ENCODE measurements around a stretch of chr14.

DNA sequence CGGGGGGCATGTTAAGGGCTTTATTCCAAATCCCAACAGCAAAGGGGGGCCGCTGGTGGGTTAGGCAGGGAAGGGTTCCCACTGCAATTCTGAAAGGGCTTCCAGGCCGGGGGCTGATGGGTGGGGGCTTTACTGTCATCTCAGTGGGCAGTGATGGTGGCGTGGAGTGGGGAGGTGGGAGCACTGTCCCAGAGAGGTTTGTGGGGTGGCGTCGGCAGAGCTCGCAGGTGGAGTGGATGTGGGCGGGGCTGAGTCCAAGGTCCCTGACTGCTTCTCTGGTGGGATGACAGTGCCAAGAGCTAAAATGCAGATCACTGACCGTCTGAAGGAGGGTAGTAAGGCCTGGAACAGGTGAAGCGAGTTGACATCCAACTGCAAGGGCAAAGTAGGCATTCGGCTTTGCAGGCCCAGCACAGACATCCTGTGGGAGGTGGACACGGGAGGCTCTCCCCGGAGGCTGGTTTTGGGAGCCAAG lies 121.5 kb upstream of the EVL start:
- RRBS: no CpG with 5 or more reads among the region's 13 CpGs

DNA sequence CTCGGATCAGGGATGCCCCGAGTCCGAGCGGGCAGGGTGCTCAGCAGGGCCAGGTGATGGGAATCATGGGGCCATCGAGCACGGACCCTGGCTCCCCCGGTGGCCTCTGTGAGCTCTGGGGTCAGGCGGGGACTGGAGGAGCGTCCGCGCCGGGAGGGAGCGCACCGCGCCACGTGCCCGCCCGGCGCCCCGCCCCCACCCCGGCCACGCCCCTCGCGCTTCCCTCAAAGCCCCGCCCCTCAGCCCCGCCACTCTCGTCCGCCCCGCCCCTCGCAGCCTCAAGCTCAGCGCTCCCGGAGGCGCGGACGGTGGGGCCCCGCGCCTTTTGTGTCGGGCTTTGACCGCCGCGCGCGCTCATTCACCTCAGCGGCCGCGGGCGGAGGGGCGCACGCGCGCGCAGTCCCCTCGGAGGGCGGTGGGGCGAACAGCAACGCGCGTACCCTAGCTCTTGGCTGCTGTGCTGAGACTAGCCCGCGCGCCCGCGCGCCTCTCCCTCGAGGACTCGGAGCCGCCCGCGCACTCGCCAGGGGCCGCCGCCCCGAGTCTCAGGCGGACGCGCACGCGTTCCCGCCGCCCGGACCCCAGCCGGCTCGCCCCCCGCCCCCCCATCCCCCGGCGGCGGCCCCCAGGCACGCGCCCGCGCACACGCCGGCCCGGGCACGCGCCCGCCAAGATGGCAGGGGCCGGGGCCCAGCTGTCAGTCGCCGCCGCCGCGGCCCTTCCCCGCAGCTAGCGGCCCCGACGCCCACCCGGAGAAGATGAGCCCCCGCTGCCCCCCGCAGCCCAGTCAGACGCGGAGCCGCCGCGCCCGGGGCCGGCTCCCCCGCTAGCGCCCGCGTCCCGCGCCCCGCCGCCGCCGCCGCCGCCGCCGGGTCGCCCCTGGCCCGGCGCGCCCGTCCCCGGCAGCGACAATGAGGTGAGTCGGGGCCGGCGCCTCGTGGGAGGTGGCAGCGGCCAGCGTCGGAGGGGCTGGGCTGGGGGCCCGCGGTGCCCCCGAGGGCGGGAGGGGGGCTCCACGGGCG lies 93.8 kb upstream of the EVL start:
- RRBS: 1% methylated on average over 41 of the region's 151 CpGs

GRCh38 chr14:100019085-100019917 lies 45.9 kb upstream of the EVL start:
- RRBS: no CpG with 5 or more reads among the region's 9 CpGs

DNA sequence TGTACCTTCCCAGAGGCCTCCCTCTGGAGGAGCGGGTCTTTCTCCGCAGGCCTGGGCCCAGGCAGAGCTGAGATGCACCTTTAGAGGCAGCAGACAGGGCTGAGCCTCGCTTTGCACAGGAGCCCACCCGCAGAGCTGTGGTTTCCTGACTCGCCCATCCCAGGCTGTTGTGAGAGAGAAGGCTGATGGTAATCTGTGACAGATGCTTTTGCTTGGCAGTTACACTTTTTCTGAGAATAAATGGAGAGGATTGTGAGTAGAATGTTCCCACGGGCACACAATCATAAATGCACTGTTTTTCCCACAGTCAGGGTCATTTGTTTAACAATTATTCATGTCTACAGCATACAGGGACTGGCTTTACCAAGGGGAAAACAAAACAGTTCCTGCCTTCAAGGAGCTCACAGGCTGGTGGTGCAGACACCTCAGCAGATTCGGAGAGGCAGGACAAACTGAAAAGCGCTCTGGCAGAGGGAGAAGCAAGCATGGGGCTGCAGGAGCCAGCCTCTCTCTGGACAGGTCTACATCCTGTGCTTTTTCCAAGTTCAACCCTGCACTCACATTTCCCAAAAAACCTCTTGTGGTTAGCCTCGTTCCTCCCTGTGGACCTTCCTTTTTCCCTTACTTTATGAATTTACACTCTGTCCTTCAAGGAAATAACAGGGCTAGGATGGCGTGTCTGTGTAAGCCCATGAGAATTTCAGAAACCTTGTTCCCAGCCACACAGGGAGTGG lies 14.0 kb downstream of the EVL start:
- RRBS: no CpG with 5 or more reads among the region's 10 CpGs

DNA sequence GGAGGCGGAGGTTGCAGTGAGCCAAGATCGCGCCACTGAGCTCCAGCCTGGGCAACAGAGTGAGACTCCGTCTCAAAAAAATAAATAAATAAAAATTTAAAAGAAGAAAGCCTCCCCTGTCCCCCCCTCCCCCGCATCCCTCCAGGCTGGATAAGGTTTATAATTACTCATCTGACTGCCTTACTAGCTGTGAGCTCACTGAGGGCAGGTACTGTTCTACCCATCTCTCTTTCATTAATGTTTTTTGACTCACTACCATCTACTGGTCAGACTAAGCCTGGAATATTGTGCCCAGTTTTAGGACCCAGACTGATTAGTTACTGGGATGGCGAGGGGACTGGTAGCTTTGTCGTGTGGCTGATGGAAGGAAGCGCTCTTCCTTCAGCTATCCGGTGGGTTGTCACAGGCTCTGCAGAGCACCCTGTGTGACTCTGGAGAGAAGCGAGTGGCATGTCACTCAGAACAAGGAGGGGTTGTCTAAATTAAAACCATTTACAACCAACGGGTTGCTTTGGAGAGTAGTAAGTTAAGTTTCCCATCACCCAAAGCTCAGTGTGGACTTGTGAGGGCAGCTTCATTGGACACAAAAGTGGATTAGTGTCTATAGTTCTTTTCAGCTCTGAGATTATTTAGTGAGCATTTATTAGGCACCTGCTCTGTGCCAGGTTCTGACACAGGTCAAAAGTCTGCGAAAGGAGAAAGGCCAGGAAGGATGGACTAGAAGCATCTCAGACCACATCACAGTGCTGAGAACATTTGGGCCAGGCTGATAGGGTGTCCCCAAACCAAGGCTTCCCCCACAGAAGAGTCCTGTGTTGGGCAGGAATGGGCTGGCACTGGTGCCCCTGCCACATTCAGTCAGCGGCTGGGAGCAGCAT lies 17.1 kb downstream of the EVL start:
- RRBS: no CpG with 5 or more reads among the region's 13 CpGs

- RRBS: no CpG with 5 or more reads among the region's 11 CpGs
Observed at GRCh38 chr14:100097369-100097866, 32.2 kb downstream of the EVL start.

- RRBS: no CpG with 5 or more reads among the region's 23 CpGs
Observed at GRCh38 chr14:100147857-100148389, 11.5 kb downstream of the DEGS2 start.

DNA sequence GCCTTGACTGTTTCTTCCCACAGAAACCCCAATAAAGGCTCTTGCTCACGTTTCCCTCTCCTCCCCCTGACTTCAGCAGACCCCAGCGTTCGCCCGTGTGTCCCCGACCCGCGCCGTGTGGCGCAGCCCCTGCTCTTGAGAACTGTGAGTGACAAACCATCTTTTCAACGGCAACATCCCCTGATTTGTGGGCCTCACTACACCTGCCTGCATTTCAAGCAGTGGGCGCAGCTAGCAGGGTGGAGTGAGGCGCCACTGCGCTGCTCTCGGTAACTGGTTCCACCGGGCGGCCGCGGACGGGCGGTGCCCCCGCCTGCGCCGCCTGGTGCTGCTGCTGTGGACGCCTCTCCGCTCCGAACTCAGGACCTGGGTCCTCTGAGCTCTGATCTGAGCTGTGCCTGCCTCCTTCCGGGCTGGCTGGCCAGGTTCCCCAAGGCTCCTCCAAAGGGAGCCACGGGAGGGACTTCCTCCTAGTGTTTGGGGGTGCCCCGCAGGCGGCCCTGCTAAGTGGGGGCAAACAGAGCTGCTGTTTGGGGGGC lies 5.9 kb upstream of the DEGS2 start:
- RRBS: no CpG with 5 or more reads among the region's 30 CpGs

- RRBS: no CpG with 5 or more reads among the region's 2 CpGs
Observed at GRCh38 chr14:100266711-100267136, 27.8 kb downstream of the YY1 start.

- RRBS: no CpG with 5 or more reads among the region's 8 CpGs
Observed at GRCh38 chr14:100309137-100309673, 3.0 kb upstream of the SLC25A29 start.

DNA sequence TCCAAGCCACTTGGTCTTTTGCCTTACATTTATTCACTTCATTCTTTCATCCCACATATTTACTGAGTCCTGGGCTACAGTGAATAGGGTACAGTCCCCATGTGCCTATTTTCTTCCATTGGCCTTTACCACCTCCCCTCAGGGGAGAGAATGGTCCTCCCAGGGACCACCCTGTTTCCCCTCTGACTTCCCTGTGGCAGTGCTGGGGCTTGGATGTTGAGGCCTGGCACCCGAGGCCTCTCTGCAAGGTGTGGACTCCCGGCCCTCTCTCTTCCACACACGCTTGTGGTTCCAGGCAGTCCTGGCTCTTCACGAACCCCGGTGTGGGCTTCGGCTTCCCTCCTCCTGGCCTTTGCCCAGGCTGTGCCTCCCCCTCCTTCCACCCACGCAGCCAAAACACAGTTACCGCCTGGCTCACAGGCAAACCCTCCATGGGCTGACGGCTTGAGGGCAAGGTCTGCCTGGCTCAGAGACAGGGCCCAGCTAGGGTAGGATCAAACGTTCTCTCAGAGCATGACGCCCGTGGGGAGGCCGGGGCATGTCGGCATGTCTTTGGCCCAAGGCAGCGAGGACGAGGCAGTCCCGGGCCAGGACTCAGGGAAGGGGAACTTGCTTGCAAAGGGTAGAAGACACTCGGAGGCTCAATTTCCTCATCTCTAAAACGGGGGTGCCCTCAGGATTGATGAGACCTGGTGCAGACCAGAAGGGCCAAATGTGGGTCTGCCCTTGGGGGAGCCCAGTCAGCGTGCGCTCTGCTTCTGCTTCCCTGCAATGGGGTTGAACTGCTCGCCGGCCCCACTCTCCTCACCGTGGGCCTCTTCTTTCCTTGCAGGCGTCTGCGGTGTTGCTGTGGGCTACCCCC lies 2.0 kb downstream of the SLC25A47 start:
- RRBS: 35% methylated on average over 9 of the region's 26 CpGs

GRCh38 chr14:100333793-100334770 lies 10.9 kb downstream of the SLC25A47 start:
- RRBS: no CpG with 5 or more reads among the region's 11 CpGs

- RRBS: no CpG with 5 or more reads among the region's 11 CpGs
Observed at GRCh38 chr14:100471777-100472322, 95.6 kb downstream of the WDR25 start.

GRCh38 chr14:100529455-100529654 lies 57.9 kb downstream of the BEGAIN start:
- RRBS: no CpG with 5 or more reads among the region's 2 CpGs

GRCh38 chr14:100692477-100693540 lies 33.9 kb upstream of the DLK1 start:
- RRBS: no CpG with 5 or more reads among the region's 33 CpGs

GRCh38 chr14:101120455-101120930 lies 217.0 kb upstream of the RTL1 start:
- RRBS: no CpG with 5 or more reads among the region's 6 CpGs

DNA sequence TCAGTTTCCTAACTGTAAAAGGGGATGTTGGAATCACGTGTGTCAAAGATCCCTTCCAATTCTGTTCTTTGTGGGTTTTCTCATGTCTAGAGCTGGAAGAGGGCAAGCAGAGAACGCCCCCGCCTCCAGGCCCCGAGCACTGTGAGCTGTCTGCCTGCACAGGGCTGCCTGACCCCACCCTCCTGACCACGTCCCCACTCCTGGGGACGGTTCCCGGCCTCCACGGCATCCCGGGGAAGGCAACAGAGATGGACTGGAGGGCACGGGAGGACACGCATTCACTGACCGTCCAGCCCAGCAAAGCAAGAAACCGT lies 287.7 kb upstream of the PPP2R5C start:
- RRBS: no CpG with 5 or more reads among the region's 13 CpGs

DNA sequence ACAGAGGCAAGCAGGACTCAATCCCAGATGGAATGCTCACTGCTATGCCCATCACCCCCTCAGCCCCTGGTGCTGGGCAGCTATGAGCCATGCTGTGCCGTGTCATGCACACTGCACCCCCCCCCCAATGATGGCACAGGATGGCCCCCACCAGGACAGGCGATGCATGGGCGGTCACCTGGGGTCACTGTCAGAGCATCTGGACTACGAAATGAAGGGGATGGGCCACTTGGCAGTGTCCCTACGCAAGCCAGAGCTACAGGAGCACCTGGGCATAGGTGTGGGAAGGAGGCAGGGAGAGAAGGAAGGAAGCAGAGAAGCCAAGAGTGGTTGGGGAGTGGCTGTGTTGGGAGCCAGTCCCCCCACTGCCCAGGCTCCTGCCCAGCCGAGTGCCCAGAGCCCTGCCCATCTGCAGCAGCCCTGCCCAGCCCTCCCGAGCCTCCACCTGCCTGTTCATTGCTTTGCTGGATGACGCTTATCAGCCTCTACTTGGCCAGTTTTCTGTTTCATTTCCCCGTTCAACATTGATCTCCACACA lies 285.1 kb upstream of the PPP2R5C start:
- RRBS: no CpG with 5 or more reads among the region's 9 CpGs

DNA sequence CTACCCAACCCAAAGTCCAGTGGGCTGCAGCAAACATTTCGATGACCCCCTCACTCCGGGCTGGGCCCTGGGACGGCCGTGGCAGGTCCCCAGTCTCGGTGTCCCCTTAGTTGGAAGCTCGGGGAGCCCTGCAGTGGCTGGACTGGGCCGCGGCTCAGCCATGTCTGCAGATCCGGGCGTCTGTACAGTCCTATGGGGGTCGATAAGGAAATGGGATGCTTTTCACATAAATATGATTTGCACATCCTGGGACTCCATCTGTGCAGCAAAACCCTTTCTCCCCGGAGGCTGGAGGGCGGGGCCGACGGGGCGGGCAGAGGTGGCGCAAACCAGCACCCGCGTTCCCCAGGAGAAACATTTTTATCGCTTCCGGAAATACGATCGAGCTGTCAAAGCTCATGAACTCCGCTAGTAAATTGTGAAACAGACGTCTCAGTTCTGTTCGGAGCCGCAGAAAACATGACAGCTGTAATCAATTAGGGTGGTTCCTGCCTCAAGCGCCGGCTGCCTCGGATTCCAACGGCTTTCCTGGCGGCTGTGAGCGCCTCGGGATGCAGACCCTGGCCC lies 177.4 kb upstream of the PPP2R5C start:
- RRBS: 26% methylated on average over 12 of the region's 34 CpGs

DNA sequence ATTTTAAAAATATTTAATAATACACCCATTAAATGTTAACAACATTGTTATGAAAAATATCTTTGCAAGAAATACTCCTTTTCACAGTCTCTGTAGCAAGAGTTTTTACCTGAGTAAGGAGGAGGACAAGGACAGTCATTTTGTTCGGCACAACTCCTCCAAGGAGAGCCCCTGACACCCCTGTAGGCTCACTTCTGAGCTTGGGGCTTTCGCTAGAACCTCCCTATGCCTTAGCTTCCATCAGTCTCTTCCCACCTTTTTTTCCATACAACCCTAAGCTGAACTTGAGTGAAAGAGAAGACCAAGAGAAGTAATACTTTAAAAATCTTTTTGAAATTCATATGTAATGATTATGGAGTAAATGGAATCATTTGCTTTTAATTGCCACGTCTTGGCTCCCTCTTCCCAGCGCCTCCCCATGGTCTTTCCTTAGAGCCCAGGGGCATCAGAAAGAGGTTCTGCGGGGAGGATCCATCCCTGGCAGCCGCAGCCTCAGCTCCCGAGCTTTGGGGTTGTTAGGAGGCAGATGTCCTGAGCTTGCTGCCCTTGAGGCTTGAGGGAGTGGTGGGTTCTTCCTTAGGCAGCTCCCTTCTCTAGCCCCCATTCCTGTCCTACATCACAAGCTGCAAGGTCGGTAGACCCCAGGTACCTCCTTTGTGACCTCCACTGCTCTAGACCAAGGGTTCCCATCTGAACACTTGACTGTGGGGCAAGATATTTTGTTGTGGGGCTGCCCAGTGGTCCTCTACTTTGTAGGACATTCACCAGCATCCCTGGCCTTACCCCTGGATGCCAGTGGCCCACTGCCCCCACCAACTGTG lies 6.0 kb downstream of the PPP2R5C start:
- RRBS: no CpG with 5 or more reads among the region's 8 CpGs

All from renal cortical epithelial cell (primary cell).